Penis (tissue), 1 donor: ENCODE data around the genes MSL3, TLR7, FAM9C, RAB9A and ASB9.

- PRO-cap = bidirectional peak, plus-strand start at chrX:11758291, minus-strand start at chrX:11758110; bidirectional peak, plus-strand start at chrX:11758646, minus-strand start at chrX:11758490
These were observed at the start of gene MSL3 for GRCh38 chrX:11757960-11759044. MSL3 (plus strand) TSS chrX:11758237.

- PRO-cap = no peak
These were observed 7.4 kb upstream of the PRPS2 start for GRCh38 chrX:12783796-12784245.

- PRO-cap = no peak
These were observed at the start of gene TLR7 for GRCh38 chrX:12866775-12867217. TLR7 (plus strand) TSS chrX:12867072.

DNA sequence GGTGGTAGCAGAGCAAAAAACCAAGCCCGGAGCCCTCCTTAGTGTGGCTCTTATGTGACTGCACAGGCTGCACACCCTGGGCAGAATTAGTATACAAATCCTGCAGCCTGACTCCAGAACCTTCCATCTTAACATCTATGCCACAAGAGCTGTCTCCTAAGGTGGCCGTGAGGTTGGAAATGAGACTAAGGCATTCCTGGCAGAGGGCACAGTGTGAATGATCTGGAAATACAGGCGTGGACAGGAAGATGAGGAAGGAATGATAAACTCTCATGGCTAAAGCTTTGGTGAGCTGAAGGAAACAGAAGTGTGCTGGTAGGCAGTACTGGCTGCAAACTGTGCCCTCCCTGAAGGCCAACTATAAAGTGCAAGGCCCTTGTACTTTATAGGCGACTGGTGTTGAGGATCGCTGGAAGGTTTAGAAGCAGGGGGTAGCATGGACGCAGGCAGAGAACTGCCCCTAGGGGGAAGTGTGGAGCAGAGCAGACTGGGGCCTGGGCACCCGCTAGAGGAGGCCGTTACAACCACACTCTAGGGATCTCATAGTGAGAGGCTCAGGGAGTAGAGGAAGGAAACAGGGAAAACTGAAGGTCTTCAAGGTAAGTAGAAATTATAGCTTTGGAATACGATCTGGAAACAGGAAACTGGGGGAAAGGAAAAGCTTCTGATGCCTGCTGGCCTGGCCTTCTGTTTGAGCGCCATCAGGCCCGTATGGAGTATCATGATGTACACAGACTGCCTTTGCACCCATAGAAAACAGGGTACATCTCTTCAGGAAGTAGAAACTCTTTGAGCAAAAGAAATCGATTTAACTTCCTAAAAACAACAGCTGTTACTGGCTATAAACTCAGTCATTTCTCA lies 24.1 kb upstream of the TMSB4X start:
- PRO-cap = no peak

GRCh38 chrX:12971324-12972235 lies 3.3 kb upstream of the TMSB4X start:
- PRO-cap = bidirectional peak, plus-strand start at chrX:12971843, minus-strand start at chrX:12971782

- PRO-cap = no peak
These were observed 5.1 kb downstream of the TMSB4X start for GRCh38 chrX:12979944-12980529.

GRCh38 chrX:12986420-12986946 lies 11.6 kb downstream of the TMSB4X start:
- PRO-cap = no peak

- PRO-cap = no peak
These were observed 13.7 kb downstream of the TMSB4X start for GRCh38 chrX:12988562-12989132.

DNA sequence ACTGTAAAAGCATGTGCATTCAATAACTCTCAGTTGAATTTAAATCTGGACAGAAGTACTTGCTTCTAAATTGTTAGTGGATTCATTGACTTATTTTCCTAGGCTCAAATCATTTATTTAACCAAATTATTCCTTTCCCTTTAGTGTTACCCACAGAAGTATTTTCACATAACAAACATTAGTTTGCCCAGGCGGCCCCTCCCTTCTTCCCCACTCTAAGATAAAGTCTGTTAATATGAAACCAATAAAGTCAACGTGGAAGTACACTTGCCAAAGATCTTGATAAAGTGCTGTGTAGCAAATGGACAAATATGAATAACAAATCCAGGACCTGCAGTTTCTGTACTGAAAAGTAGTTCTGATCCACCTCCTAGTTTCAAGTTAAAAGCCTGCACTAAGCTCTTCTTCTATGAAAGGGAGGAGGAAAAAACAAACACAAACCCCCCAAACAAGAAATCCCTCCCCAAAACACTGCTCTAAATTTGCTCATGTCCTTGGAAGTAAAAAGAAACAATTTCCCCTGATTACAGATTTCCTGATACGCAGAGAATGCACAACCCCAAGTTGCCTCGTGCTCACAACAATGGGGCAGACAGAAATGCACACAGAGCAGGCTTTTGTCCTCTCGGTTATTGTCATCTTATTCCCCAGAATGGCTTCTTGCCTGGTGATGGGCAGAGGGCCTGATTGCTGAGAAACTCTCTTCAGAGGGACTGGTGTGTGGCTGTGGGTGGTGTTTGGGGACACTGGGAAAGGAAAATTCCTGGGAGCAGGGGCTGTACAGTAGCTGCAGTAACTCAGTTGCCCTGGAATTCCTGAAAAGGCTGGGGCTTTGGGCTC lies 23.2 kb downstream of the TMSB4X start:
- PRO-cap = no peak

DNA sequence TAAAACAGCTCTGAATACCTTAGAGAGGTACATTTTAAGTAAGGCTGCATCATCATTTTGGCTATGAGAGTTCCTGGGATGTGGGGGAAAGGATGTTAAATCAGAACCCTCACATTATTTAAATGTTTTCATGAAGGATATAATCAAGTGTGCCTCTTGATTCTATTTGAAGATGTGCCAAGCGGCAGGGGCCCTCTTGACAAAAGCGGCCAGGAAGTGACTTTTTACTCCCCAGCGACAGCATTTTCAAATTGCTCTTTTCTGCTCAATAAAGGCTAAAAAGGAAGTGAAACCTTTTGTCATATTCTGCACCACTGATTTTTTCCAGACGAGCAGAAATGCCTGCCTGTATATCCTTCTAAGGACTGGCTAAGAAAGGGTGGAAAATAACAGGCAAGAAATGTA lies 25.3 kb downstream of the TMSB4X start:
- PRO-cap = no peak

DNA sequence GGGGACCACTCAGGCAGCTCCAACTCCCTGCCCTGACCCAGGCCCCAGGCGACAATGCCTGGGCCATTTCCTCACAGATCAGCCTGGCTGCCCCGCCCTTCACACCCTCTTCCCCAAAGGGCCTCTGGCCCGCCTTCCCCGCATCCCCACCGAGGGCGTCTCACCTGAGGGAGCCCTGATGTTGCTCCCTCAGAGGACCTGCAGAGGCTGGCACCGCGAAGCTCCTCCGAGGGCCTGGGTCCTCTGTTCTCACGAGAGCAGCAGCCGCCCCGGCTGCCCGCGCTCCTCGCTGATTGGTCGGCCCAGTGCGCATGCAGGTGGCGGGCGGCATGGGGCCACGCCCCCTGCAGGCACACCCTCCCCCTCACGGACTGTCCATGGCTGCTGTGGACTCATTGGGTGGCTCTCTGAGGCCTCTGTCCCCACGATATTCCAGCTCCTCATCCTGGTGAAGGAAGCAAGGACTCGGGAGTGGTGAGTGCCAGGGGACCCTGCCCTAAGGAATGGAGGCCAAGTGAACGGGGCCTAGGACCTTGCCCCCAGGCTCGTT lies at the start of gene FAM9C:
TSS of gene FAM9C (minus strand) at position 245 of the 550 bp plus-strand sequence.
- PRO-cap = no peak

DNA sequence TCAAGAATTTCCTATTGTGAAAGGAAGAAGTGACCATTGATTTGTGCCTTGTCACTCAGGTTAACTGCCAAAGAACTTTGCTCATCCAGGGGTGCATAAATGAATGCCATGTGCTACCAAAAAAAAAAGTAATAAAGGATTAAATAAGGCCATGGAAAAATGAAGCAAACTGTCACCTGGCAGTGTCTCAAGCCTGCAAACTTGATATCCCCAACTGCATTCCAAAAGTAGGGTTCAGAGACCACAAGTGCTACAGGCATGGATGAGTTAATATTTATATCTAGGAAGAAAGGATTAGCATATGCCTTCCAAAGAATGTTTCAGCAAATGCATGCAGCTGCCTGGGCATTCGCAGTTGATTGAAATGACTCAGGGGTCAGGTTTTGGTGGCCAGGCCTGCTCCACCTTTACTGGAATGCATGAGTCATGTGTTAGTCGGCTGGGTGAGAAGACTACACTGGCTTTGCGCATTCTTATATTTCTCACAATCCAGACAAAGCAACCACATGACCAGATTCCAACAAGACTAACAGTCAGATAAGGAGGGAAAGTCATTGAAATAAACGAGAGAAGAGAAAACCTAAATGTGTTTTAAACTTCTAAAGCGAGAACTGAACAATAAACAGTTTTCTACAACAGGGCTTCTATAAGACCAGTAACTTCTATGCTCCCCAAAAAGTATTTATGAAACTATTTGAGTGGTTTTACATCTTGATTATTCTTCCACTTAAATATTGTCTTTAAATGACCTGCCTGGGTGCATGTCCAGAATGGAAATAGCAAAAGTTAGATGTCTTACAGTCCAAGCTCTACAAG lies 78.6 kb upstream of the ATXN3L start:
- PRO-cap = no peak

DNA sequence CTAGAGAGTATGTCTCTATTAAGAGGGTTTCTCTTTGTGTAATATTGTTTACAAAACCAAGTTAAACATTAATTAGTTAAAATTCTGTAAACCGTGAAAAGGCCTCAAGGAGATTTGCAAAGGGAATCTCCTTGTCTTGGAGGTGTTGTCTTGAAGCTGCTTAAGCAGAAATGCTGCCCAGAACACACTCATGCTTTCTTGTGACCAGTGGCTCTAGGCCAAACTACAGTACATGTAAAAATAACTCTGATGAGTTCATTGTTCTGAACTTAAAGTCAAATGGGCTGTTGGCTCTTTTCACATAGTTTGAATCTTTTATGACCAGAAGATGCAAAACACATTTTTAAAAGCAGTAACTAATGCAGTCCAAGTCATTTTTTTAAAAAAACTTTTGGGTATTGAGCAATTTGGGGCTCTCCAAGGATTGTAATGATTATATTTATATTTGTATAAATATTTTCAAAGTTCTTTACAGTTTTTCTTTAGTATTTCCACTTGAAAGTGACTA lies 112.6 kb upstream of the ATXN3L start:
- PRO-cap = no peak

DNA sequence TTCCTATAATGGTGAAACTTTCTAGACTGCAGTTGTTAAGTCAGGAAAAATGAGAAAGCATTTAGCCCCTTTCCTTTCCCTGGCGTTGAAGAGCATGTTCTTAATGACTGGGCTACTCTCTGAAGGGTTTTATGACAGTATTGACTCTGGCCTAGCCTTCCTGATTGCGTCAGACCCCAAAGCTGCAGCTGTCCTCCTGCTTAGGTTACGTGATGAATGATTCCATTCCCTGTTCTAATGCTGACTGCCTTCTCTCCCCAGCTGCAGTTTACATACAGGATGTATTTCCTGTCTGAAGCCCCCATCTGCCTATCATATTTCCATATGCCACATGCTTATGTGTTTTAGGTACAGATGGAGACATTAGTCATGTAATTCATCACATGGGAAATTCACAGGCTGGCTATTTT lies 105.8 kb upstream of the EGFL6 start:
- PRO-cap = no peak

- PRO-cap = no peak
These were observed 636 bp upstream of the TCEANC start for GRCh38 chrX:13652299-13652711.

GRCh38 chrX:13688568-13689644 lies at the start of gene RAB9A:
RAB9A (plus strand) TSS chrX:13689128.
- PRO-cap = bidirectional peak, plus-strand start at chrX:13689128, minus-strand start at chrX:13689025; bidirectional peak, plus-strand start at chrX:13689413, minus-strand start at chrX:13689345

DNA sequence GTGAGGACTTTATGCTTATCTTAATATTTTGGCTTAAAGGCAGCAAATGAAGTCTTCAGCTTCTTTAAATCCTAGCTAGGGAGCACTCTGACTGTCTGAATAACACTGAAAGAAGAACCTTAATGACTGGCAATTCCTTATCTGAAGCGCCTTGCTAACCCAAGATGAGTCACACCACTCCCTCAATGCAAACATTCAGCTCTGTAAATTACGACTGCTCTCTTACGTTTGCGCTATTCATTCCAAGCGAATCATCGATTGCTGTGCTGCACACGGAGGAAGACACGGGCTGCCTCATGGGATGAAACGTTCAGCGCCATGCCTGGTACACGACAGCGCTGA lies 35.2 kb upstream of the GEMIN8 start:
- PRO-cap = no peak

DNA sequence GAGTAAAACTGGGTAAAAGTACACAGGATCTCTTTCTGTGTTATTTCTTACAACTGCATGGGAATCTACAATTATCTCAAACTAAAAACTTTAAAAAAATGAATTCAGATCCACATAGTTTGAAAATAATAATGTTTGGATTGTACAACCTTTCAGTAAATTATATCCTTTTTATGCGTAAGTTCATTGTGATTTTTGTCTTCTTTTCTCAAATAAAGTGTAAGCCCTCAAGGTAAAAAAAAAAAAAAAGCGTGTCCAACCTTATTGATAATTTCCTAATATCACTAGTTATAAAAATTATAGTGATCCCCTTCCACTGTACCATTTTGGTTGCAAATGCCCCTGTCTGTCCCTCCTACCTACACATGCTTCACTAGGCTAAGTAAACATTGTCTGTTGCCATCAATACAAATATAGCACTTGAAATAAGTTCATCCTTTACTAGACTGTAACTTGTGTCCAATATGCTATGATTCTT lies 75.0 kb upstream of the GLRA2 start:
- PRO-cap = no peak

DNA sequence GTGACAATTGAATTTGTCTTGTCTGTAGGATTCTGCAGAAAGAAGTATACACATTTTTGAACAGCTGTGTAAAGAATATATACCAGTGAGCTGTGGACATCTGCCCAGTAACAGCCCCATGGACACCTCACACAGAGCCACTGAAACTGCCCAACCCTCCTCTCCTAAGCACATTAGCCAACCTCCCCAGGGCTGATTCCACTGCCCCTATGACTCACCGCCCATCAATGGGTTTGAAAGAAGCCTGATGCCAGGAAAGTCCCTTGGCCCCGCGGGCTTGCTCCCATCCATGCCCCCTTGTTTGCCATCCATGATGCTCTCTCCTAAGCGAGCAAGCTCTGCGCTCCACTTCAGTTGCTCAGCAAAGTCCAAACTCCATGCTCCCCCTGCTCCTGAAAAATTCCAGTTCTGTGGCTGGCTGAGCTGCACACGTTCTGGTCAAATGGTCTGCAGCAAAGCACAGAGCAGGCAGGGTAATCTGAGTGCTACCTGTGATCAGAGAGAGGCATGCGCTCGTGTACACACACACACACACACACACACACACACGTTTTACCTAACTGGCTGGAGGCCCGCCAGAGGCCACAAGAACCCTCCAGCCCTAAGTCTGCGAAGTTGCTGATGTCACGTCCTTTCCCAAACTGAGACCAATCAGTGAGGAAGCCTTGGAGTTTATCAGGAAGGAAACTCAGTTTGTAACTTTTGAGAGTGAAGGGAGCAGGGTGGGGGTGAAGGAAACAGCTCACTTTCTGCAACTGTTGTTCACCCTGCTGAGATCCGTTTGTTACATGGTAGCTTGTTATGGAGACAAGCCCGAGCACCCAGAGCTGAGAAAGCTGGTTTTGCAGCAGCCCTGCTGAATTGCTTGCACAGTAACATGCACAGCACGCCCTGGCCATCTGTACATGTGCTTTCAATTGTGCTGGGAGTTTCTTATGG lies at the start of gene ASB9:
TSS of gene ASB9 (minus strand) at position 521 of the 939 bp plus-strand sequence.
- PRO-cap = unidirectional peak, plus-strand start at position 705 of the sequence

DNA sequence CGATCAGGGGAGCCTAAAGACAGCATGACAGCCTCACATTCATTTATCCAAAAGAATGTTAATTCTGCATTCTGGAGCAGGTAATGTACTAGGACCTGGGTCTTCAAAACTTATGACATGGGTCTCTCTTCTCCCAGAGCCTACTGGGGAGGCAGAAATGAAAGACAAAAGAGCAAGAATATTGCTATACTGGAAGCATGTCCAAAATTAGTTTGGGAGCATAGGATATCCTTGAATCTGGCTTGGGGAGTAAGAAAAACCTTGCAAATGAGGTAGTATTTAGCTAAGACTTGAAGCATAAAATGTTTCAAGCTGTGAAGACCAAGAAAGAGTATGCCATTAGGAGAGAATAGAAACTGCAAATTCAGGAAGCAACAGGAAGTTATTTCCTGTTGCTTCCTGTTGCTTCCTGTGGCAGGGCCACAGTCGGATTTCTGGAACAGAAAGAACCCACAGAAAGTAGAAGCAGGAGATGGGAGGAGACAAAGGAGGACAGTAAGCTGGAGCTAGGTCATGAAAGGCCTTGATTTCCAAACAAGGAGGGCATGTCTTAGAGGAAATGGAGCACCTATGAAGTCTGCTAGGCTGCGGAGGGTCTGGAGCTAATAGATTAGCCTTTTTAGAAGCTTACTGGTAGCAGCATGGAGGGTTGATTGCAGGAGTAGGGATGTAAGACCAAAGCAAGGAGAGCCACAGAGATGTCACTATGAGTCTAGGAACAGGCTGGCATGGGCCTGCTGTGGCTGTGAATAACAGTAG lies 17.3 kb downstream of the ASB11 start:
- PRO-cap = no peak